Fibroblast of villous mesenchyme (primary cell): ENCODE data around the genes C1QTNF8 and SPSB3.

- CAGE, long polyA plus RNA: no peak
These were observed at the start of gene C1QTNF8 for GRCh38 chr16:1096034-1096278. C1QTNF8 (minus strand) TSS chr16:1096244.

GRCh38 chr16:1098625-1099155 is 2.6 kb upstream of the C1QTNF8 start:
- CAGE, long polyA plus RNA: no peak

GRCh38 chr16:1158235-1159036 is 5.5 kb downstream of the CACNA1H start:
- CAGE, long polyA plus RNA: no peak

DNA sequence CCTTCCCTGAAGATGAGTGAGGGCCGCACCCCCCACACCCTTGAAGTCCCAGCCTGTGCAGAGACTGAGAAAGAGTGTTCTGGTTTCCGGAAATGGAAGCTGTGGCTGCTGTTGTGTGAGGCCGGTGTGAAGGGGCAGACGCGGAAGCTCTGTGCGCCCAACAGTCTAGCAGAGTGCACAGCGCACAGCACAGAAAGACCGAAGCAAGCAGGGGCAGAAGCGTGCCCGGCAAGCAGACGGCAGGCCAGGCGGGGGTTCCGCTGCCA is 16.8 kb downstream of the TPSG1 start:
- CAGE, long polyA plus RNA: no peak

DNA sequence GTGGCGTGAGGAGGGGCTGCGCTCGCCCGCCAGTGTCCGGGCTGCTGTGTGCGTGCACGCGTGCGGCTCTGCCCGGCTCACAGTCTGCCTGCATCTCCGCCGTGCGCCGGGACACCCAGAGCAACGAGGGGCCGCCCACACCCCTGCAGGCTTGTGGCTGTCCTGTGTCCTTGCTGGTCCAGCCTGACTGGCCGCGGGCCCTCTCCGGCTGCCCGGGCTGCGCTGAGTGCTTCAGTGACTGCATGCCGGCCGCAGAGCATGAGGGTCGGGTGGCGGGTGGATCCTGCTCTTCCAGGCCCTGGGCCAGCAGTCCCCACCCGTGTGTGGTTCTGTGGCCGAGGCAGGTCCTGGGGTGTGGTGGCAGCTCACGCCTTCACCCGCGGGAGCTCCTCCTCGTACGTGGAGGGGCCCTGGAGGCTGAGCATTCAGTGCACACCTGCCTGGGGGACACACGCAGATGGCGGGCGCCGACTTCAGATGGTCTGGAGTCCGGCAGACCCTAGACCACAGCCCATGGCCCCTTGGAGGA is 12.3 kb downstream of the TPSG1 start:
- CAGE, long polyA plus RNA: no peak

DNA sequence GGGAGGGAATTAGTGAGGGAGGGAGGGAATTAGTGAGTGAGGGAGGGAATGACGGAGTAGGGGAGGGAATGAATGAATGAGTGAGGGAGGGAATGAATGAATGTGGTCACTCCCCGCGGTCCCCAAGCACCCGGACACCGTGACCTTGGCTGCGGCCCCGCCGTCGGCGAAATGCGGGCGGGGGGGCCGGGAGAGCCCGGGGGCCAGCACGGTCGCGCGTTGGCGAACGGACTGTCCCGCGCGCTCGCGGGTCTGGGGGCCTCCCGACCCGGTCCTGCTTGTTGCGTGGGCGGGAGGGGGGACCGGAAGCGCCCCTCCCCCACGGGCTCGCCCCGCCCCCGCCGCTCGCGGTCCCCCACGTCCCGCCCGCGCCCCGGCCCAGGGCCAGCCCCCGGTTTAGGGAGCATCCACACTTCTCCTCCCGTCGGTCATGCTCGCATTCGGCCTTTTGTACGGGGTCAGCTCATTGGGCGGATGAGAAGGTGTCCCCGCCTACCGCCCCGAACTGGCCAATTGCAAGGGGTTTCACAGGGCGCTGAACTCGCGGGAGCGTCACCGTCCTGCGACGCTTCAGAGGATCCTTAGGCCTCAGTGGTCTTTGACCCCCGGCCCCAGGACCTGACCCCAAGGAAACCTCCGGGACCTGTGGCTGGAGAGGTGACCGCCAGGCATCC is 684 bp upstream of the UBE2I start:
- CAGE, long polyA plus RNA: no peak

DNA sequence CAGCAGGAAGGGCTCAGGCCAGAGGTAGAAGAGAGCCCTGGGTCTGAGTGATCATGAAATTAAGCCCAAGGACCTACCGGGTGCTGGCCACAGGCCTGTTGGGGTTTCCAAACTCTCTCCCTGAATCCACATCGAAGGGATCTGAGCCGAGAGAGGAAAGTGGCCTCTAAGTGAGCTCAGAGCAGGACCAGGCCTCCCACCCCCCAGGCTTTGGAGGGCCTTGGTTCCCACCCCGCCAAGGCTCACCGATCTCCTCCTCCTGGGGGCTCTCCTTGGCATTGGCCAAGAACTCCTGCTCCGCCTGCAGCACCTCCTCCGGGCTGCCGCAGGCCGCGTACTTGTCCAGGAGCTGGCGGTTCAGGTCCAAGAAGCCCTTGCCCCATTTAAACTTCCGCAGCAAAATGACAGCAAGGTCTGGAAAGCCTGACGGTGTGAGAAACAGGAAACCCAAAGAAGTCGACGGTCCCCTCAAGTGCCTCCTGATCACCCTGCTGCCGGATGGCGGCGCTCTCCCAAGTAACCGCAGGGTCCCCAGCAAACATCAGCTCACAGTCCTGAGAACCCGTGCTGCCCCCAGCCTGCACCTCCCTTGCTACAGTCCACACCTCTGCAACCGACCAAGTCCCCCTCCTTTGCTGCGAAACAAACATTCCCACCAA is 1.7 kb downstream of the TSR3 start:
- CAGE, long polyA plus RNA: no peak

DNA sequence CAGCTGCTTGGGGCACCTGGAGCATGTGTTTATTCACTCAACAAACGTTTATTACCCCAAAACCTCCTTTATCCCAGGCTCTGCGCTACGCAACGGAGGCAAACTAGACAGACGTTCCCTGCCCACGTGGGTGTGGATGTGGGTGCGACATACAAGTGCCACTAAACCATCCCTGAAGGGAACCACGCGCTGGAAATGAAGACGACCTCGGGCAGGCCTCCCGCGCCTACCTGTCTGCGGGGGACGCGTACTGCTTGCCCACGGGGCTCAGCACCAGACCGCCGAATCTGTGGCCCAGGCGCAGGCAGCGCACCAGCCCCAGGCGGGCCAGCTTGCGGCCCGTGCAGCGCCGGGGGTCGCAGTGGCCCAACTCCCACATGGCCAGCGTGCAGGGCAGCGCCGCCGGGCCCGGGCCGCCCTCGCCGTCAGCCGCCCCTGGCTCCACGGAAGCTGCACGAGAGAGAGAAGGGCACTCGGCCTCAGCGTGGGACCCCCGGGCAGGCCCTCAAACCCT is 472 bp downstream of the TSR3 start:
- CAGE, long polyA plus RNA: no peak

- CAGE, long polyA plus RNA: no peak
These were observed 12.6 kb downstream of the GNPTG start for GRCh38 chr16:1364129-1364950.

GRCh38 chr16:1365825-1366506 is 14.2 kb downstream of the GNPTG start:
- CAGE, long polyA plus RNA: no peak

- CAGE, long polyA plus RNA: no peak
These were observed 18.3 kb downstream of the UNKL start for GRCh38 chr16:1396254-1396630.

- CAGE, long polyA plus RNA: no peak
These were observed 4.4 kb downstream of the CLCN7 start for GRCh38 chr16:1470400-1470846.

DNA sequence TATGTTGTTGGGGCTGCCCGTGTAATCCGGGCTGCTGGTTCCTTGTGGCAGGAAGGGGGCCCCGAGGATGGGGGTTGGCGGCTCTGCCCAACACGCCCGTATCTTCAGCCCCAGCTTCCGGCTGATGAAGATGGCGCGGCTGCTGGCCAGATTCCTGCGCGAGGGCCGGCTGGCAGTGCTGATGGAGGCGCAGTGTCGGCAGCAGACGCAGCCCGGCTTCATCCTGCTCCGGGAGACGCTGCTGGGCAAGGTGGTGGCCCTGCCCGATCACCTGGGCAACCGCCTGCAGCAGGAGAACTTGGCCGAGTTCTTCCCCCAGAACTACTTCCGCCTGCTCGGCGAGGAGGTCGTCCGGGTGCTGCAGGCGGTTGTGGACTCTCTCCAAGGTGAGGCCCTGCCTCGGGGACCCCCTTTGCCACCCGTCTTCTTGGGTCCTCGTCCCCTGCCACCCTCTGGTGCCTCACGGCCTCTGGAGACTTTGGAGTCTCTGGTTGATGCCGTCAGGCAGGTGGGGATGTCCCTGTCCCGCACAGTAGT is 2.1 kb downstream of the TELO2 start:
- CAGE, long polyA plus RNA: no peak

- CAGE, long polyA plus RNA: no peak
These were observed 19.6 kb downstream of the IFT140 start for GRCh38 chr16:1591974-1592869.

DNA sequence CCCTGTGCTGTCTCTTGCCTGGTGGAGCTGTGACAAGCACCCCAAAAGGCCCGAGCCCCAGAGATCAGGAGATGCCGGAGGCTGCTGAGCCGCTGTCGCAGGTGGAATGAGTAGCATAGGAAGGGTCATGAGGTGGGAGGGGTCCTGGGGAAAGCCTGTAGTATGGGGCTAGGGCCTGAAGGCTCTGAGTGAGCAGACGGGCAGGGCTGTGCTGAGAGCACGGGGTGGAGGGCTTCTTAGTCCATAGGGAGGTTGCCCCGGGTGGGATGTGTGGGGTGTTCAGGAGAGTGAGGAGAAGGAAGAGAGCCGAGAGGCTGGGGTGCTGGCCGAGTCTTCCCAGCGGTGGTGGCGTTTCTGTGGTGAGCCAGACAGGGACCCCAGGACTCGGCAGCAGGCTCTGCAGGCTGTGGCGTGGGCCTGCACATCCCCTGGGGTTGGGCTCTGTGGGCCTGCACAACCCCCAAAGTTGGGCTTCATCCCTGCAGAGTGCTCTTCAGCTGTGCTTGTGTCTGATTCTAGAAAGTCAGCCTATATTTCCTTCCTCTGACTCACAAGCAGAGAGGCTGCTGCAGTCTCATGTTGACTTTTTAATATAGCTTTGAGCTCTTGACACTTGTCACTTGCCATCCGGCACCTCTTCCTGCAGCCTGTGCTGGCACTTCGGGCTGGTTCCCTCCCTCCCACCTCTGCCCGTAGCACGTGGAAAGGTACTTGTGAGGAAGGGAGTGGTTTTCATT is 19.3 kb upstream of the JPT2 start:
- CAGE, long polyA plus RNA: no peak

DNA sequence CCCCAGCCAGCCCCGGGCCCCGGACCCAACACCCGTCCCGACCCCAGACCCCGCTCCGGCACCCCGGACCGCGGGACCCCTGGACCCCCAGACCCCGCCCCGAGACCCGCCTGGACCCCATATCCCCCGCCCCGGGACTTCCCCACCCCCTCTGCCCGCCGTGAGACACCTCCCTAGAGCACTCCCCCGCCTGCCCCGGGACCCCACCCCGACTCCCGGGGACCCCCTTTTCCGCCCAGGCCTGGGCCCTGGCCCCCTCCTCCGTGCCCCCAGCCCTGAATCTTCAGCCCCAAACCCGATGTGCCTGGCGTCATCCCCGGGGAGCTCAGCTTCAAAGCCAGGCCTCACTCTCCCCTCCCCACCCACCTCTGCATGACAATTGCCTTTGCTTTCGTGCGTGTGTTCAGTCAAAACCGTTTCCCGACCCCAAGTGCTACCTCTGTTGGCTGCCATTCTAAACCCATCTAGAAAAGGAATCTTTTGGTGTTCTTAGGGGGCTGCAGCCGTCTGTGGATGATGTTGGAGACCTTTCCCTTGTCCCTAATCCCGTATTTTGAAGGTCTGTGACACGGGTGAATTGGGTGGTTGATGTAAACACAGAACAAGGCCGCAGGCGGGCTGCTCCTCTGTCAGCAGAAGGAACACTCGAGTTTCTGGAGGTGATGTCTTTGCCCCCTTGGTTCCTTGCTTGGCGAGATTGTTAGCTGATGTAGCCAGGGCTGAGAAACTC is 869 bp downstream of the MAPK8IP3 start:
- CAGE, long polyA plus RNA: no peak

- CAGE, long polyA plus RNA: no peak
These were observed 8.7 kb downstream of the NME3 start for GRCh38 chr16:1762199-1763390.

DNA sequence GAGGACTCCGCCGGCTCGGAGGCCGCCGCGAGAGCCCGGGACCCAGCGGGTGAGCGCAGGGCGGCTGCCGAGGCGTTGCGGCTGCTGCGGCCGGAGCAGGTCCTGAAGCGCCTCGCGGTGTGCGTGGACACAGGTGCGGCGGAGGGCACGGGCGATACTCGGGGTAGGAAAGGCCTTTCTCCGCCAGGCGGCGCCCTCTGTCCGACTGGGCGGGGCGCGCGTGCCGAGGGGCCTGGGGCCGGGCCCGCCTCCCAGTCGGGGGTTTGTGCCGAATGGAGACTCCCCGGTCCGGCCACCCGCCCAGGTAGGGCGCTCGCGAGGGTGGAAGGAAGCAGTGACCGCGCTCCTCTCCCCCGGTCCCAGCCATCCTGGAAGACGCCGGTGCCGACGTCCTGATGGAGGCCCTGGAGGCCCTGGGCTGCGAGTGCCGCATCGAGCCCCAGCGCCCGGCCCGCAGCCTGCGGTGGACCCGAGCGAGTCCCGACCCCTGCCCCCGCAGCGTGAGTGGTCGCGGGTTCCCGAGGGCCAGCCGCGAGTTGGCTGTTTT is 481 bp upstream of the MRPS34 start:
- CAGE, long polyA plus RNA: no peak

- CAGE, long polyA plus RNA: start-site peak on the minus strand at chr16:1782511-1782567, 1,664 and 1,575 reads in 2 replicates; start-site peak on the plus strand at chr16:1782947-1783010, 461 and 529 reads in 2 replicates
These were observed at the start of gene SPSB3 for GRCh38 chr16:1782270-1783207. SPSB3 (minus strand) TSS chr16:1782571.

DNA sequence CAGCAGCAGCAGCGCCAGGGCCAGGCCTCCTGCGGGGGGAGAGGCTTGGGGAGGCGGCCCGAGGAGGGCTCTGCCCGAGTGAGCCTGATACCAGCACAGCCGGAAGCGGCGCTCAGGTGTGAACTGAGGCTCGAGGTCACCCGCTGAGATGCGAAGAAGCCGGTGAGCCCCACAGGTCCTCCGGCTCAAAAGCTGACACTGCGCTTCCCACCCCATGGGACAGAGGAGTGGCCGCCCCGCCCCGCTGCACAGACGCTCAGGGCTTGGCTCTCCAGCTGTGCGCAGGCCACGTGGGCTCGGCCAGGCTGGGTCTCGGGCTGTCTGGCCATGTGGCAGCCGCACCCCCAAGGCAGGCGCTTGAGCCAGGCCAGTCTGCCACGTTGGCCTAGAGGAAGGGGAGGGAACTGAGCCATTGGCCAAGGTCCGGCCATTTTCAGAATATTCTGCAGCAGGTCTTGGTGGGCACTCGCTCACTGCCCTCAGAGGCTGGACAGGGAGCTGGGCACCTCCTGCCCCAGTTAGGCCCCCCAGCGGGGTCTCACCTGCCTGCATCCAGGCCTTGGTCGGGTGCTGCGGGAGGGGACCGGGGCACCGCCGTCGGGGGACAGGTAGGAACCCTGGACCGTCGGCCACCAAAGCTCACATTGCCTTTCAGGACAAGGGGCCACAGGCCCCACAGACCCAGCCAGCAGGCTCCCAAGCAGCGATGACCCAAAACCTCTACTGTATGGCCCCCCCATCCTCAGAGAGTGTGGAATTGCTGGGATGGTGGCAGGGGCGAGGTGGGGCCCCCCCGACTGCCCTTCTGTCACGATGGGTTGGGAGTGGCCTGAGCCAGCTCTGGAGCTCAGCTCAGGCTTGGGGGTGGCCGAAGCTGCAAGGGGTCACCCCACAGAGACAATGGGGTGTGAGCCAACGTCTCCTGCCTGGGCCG is 865 bp downstream of the IGFALS start:
- CAGE, long polyA plus RNA: no peak